Cardiac atrium fibroblast (primary cell): ENCODE measurements around the gene SH3TC1.

GRCh38 chr4:7004148-7004848 lies 38.5 kb downstream of the CCDC96 start:
- RAMPAGE, long total RNA, result no peak

DNA sequence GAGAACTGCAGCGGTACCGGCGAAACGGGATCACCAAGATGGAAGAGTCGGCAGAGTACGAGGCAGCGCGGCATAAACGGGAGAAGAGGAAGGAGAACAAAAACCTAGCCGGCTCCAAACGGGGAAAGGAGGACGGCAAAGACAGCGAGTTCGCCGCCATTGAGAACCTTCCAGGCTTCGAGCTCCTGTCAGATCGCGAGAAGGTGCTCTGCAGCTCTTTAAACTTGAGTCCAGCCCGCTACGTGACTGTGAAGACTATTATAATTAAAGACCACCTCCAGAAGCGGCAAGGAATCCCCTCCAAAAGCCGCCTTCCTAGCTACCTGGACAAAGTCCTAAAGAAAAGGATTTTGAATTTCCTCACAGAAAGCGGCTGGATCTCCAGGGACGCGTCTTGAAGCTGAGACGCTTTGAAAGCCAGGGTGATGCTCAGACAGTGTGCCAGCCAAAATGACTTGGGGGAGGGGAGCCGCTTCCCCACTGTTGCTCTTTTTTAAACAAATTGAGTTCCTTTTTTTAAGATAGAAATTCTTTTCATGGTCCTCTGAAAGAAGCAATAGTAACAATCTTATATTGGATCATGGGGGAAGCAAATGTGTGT lies 11.6 kb downstream of the TADA2B start:
- RAMPAGE, long total RNA, result no peak

DNA sequence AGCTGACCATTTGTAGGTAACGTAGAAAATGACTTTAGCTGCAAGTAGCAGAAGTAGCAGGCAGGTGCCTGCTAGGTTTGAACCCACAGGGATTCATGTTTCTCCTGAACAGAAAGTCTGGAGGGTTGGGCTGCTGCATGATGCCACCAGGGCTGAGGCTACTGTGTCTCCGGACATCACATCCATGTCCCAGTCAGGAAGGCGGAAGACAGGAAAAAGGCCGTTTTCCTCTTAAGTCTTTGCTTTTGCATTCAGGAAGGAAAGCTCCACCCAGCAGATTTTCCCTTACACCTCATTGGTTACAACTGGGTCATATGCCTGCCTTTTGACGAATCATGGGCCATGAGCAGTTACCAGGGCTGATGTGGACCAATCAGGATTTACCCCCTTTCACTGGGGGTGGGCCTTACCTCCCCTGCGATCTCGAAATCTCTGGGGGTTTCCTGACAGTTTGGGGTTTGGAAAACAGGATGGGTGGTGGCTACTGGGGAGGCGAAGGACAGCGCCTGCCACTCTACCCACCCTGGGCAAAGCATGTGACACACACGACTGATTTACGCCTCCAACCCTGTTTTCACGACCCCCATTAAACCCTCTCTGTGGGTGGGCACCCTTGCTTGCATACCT lies 52.5 kb upstream of the GRPEL1 start:
- RAMPAGE, long total RNA, result no peak

GRCh38 chr4:7207102-7207539 lies 14.8 kb downstream of the SORCS2 start:
- RAMPAGE, long total RNA, result no peak

- RAMPAGE, long total RNA, result no peak
Measured at GRCh38 chr4:7291293-7291848, 99.0 kb downstream of the SORCS2 start.

DNA sequence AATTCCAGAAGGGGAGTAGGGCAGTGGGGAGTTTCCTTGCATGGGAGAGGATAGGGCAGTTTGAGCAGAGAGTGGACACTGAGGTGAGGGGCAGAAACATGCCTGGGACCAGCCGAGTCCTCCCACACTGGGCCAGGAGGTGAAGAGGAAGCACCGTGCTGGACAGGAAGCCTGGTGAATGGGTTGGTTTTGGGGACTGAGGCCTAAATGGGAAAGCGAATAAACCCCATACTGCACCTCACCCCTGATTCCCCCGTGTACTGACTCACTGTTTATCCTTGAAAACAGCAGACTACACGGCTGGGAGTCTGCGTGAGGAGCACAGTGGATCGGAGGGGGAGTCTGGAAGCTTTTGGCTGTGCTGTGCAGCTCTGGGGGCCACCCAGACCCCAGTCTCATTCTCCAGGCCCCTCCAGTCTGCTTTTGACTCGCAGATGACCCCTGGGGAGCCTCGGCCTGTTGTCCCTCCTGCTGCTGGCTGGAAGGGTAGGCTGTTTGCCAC lies 90.1 kb downstream of the PSAPL1 start:
- RAMPAGE, long total RNA, result no peak

DNA sequence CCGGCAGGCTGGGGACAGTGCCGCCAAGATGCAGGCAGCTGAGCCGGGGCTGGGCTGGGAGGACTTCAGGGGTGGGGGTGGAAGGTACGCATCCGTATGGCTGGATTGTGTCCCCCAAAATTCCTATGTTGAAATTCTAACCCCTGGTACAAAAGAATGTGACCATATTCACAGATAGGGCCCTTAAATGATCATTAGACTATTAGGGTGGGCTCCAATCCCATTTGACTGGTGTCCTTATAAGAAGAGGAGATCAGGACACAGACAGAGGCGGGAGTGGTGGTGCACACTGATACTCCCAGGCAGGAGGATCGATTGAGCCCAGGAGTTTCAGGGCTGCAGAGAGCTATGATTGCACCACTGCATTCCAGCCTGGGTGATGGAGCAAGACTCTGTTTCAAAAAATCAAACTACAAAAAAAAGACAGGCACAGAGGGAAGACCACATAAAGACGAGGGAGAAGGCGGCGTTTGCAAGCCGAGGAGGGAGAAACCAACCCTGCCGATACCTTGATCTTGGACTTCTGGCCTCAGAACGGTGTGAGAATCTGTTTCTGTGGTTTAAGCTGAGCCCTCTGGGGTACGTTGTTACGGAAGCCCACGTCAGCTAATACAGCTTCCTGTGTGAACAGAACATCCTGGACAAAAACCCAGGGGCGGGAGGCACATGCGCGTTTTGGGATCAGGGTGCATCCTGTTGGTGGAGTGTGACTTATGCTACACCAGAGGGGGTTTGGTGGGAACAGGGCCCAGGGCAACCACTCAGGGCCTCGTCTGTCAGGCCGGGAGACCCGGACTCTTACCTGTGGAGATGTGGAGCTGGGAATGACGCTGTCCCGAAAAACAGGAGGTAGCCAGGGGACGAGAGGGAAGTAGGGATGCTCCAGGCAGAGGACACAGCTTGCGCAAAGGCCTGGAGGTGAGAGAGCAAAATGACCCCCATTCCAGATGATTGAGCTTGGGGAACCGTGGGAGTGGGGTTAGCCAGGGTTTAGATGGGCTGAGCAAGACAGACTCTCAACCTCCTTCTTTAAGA lies 211.8 kb upstream of the PSAPL1 start:
- RAMPAGE, long total RNA, result no peak

GRCh38 chr4:7753701-7754174 lies 185.9 kb downstream of the AFAP1 start:
- RAMPAGE, long total RNA, result no peak

GRCh38 chr4:7771802-7772436 lies 167.7 kb downstream of the AFAP1 start:
- RAMPAGE, long total RNA, result no peak

DNA sequence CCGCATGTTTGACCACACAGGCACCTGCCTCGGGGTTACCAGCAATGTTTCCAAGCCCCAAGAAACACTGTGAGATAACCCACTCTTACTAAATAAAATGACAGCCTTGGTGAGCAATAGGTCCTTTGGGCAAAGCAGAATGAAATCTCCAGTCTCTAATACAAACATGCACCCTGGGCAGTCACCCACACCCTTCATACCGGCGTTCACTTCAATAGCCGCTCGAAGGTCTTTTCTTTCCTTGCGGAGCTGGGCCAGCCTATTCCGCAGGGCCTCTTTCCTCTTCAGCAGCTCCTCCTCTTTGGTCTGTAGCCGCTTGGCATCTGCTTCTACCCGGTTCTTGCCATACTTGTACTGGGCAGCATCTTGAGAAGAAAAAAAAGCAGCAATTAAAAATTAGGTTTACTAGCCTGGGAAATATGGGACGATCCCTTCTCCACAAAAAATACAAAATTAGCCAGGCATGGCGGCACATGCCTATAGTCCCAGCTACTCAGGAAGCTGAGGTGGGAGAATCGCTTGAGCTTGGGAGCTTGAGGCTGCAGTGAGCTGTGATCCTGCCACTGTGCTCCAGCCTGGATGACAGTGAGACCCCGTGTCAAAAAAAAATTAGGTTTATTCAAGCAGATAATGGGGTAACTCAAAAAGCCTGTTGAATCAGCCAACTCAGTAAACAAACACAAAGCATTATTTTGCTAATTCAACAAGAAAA lies 165.0 kb downstream of the AFAP1 start:
- RAMPAGE, long total RNA, result no peak

- RAMPAGE, long total RNA, result no peak
Measured at GRCh38 chr4:7777024-7777668, 162.5 kb downstream of the AFAP1 start.

- RAMPAGE, long total RNA, result no peak
Measured at GRCh38 chr4:7929414-7930086, 10.1 kb downstream of the AFAP1 start.

DNA sequence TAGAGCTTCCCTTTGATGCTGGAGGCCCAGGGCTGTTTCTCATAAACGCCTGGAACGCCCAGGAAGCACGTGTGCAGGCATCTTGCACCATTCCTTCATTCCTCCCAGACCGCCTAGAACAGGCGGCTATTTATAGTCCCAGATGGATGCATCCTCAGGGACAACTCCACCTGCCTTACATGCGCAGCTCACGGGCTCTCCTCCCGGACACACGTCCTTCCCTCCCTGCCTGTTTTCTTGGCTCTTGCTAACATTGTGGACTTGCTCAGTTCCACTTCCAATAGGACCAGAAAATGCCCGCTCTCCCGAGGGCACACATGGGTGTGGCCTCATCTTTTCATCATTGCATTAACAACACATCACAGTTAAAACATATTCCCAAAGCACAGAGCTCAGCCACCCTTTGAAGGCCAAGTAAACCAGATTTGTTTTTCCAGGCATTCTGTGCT lies 57.2 kb downstream of the ABLIM2 start:
- RAMPAGE, long total RNA, result no peak

DNA sequence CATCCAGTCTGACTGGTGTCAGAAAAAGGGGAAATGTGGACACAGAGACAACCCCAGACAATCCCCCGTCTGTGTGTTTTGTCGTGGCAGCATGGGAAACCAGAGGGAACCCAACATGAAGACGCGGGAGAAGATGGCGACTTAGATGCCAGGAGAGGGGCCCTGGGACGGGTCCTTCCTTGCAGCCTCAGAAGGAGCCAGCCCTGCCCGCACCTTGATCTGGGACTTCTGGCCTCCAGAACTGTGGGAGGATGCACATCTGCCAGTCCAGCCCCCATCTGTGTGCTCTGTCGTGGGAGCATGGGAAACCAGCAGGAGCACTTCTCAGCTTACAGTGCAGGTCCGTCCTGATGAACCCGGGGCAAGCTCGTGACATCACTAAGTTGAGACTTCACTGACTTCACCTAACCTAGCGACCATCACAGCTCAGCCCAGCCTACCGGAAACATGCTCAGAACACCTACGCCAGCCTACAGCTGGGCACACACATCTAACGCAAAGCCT lies 38.2 kb downstream of the ABLIM2 start:
- RAMPAGE, long total RNA, result no peak

DNA sequence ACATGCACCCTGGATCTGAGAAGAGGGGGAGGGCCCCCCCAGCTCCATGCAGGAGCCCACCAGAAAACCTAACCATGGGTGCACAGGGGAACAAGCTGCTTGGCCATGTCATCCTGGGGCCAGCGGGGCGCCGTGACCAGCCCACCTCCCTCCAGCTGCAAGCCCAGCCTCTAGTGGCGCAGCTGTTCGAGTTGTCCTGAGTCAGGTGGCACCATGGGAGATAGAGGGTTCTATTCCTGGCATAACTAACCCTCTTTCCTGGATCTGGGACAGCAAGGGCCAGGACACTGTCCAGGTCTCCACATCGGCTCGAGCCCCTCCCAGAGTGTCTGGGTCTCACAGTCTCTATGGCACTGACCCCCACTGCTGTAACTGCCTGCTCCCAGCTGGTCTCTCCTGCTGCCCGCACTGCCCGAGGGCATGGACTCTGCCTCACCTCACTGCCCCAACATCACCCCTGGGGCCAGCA lies 16.7 kb downstream of the ABLIM2 start:
- RAMPAGE, long total RNA, result no peak

GRCh38 chr4:8172342-8172851 lies 13.8 kb upstream of the ABLIM2 start:
- RAMPAGE, long total RNA, result no peak

GRCh38 chr4:8198723-8199700 lies at the start of gene SH3TC1:
TSS of gene SH3TC1 (plus strand) at chr4:8199290.
- RAMPAGE, long total RNA, result no peak

- RAMPAGE, long total RNA, result no peak
Measured at GRCh38 chr4:8228873-8229357, 29.8 kb downstream of the SH3TC1 start.

GRCh38 chr4:8232579-8233472 lies 33.7 kb downstream of the SH3TC1 start:
- RAMPAGE, long total RNA, result no peak

- RAMPAGE, long total RNA, result no peak
Measured at GRCh38 chr4:8254099-8254596, 15.4 kb upstream of the HTRA3 start.